Epidermal melanocyte (primary cell): ENCODE measurements around a stretch of chr2.

GRCh38 chr2:43455023-43456250 lies 140.4 kb downstream of the THADA start:
- RRBS = no CpG with 5 or more reads among the region's 10 CpGs

DNA sequence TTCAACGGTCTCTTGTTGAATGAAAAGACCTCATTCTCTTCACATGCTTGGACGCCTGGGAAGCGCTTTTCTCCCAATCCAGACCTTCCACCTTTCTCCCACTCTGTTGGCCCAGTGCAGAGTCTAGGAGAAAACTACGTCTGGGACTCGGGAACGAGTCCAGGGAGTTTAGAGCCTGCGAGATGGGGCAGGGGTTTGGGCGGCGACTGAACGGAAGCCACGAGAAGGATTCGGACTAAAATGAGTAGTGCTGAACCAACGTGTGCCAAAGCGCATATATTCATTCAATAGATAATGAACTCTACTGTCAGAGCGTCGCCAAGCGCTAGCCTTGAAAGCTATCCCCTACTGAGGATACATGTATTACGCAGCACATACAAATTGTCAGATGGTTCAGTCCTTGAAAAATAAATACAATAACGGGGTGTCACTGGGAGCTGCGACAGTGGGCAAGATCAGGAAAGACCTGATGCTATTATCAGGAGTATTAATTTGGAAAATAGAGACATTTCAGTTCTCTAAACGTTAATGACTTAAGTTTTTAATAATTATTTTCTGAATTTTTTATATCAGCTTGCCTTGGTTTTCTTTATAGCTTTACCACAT lies 521 bp upstream of the THADA start:
- RRBS = no CpG with 5 or more reads among the region's 21 CpGs

- RRBS = no CpG with 5 or more reads among the region's 7 CpGs
Observed at GRCh38 chr2:43841353-43841998, 2.7 kb downstream of the ABCG8 start.

- RRBS = no CpG with 5 or more reads among the region's 4 CpGs
Observed at GRCh38 chr2:43869856-43870516, 31.2 kb downstream of the ABCG8 start.

DNA sequence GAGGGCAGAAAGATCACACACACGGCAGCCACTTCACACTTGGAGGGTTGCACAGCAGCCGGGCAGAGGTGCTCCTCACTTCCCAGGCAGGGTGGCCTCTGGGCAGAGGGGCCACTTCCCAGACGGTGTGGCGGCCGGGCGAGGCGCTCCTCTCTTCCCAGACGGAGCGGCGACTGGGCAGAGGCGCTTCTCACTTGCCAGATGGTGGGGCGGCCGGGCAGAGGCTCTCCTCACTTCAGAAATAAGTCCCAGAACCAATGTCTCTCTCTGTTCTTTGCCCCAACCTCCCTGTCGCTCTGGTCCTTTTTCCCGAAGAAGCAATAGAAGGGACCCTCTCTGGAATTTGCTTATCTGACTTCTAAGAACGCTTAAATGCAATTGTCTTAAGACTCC lies 65.7 kb upstream of the LRPPRC start:
- RRBS = 80% methylated on average over 1 of the region's 16 CpGs

DNA sequence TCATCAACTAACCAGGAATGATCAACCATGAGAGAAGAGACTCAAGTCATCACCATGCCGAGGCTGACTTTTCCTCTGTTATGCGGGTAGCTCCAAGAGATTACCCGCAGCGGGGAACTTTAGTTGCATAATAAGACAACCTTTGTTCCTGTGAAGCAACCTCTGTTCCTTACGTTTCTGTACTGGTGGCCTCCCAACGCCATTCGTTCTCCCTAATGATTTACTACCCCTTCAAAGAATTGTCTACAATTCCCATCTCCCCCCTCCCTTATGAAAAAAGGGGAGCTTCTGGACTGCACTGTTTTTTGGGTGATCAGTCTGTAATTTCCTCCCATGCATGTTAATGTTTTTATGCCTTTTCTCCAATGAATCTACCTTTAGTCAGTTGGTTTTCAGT lies 66.1 kb upstream of the LRPPRC start:
- RRBS = no CpG with 5 or more reads among the region's 7 CpGs

- RRBS = no CpG with 5 or more reads among the region's 12 CpGs
Observed at GRCh38 chr2:44244115-44244744, 31.1 kb upstream of the SLC3A1 start.

- RRBS = no CpG with 5 or more reads among the region's 2 CpGs
Observed at GRCh38 chr2:44268387-44268650, 7.0 kb upstream of the SLC3A1 start.

GRCh38 chr2:44555005-44555923 lies 193.5 kb downstream of the CAMKMT start:
- RRBS = no CpG with 5 or more reads among the region's 4 CpGs

DNA sequence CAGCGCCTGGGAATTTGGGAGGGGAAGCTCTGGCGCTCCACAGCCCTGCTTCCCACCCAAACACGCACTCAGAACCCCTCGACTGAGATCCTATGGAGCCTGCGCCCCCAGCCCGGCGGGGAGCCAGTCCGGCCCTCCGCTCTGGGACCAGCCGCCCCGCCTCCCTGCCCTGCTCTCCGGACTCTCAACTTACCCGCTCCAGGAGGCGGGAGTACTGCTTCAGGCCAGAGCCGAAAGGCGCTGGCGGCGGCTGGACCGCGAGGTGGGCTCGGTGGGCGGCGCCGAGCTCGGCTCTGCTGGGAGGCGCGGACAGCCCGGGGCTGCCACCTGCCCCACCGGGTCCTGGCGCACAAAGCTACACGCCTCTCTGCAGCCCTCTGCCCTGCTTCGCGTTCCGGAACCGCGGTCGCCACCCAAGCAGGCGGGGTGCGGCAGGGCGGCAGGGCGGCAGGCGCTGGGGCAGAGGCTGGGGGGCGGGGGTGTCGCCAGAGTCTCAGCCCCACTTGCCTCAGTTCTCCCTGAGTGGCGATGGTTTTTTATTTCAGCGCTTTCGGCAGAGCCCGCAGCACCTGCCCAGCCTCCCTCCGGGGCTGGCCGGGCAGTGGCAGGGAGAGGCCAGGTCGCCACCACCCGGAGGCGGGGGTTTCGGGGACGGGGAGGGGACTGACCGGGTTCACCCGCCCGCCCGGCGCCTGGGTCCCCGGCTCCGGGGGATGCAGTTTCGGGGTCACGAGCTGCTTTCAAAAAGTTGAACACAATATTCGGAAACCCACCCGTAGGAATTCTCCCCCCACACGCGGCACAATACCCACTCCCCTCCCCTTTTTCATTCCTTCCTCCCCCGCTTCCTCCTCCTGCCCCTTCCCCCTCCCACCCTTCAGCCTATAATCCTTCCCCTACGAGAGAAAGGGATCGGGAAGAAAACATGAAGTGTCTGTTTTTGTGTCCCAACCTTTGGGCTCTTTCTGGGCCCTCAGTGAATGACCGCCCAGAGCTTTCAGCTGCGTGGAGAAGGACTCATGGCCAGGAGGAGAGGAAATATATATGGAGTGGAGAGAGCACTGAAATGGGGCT lies 2.5 kb upstream of the SIX3 start:
- RRBS = 5% methylated on average over 16 of the region's 73 CpGs

- RRBS = no CpG with 5 or more reads among the region's 13 CpGs
Observed at GRCh38 chr2:44975449-44976018, 33.7 kb downstream of the SIX2 start.

- RRBS = 6% methylated on average over 9 of the region's 54 CpGs
Observed at GRCh38 chr2:45013979-45014477, 4.8 kb upstream of the SIX2 start.

DNA sequence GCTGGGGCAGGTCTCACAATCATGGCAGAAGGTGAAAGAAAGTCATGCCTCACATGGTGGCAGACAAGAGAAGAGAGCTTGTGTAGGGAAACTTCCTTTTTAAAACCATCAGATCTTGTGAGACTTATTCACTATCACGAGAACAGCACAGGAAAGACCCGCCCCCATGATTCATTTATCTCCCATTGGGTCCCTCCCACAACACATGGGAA lies 183.2 kb upstream of the SIX2 start:
- RRBS = no CpG with 5 or more reads among the region's 2 CpGs

DNA sequence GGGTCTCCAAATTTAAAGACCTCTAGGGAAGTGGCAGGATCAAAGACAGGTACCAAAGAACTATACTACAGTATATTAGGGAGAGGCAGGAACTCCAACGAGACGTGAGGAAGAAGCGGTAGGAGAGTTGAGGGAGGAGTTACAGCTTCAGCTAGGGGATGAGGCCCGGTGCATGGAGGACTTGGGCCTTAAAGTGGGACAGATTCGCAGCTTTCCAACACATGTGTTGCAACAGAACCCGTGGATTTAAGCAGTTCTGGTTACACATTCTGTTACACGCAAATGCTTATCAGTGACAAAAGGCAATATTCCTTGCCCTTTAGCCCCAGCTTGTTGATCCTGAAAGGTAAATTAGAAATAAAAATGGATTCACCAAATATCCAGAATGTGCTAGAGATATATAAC lies 7.4 kb upstream of the PRKCE start:
- RRBS = no CpG with 5 or more reads among the region's 7 CpGs

DNA sequence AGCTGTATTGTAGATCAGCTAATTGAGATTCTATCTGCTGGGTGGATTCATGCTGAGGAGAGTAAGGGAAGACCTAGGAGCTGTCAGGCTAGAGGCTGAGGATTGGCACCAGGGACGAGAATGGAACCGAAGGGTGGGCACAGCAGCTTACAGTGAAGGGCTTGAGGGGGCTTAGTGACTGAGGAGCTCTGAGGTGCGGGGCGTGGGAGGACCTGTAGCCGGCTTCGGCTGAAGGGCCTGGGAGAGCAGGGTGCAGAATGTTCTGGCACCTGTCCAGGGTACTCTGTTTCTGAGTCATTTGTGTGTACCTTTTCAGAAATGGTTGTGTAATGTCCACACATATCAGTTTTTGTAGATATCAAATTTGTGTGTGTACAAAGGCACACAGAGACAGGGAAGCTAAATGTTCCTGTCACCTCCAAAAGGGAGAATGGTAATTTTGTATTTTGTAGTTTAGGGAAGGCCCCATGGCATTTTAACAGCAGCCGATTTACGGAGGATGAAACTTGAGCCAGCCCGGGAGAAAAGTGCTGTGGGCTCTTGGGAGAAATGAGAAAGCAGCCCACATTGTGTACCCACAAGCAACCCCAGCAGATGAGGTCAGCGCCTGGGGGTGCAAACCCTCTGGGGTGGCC lies 170.5 kb downstream of the PRKCE start:
- RRBS = no CpG with 5 or more reads among the region's 10 CpGs

DNA sequence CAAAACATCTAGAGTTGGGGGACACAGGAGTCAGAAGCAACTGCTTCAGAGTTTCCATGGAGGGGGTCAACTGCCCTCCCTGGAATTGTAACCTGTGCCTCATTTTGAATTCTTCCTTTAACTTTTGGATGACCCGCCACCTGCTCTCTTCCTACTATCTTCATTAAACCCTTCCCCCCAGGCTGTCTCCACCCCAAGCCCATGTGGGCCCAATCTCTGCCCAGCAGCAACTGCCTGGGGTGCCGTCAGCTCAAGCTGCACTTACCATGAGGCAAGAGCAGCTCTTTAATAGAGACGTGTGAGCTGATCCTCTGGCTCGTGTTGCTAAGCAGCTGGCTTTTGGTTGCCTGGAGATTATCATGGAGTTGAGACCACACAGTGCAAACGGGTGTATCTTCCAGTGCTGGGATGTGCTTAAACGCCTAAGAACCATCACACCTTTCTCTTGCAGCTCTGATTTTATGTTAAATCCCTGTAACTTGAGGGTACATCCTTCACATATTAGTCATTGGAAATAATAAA lies 271.0 kb downstream of the PRKCE start:
- RRBS = no CpG with 5 or more reads among the region's 6 CpGs

DNA sequence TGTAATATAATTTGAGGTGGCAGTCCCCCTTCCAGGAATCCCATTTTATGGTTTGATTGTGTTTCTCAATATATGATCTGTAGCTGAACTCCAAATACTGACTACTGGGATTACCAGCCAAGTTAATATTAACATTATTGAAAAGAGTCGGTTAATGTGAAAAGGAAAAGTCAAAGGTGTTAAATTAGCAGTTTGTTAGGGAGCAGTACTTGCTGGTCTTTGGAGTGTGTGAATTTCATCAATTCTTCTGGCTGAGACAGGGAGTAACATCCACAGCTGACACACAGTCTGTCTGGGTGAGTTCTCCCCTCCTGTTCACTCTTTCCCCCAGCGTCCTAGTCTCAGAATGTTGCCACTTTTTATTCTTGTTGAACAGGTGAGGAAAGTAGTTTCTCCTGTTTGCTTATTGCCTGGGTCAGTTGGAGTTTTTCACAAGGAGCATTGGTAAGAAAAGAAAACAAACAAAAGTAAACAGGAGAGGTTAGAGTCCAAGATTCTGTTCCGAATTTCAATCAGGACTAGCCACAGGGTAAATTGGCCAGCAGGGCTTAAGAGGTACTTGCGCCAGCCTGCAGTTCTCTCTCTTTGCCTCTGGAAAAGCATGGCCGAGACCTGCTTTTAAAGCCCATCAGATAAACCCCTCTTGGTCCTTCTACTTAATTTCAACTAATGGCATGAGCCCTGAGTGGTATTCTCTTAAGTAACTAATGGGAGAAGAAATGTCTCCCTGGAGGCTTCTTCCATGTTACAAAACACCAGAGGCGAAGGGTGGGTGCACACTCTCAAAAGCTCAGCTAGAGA lies 255.0 kb upstream of the EPAS1 start:
- RRBS = no CpG with 5 or more reads among the region's 6 CpGs

DNA sequence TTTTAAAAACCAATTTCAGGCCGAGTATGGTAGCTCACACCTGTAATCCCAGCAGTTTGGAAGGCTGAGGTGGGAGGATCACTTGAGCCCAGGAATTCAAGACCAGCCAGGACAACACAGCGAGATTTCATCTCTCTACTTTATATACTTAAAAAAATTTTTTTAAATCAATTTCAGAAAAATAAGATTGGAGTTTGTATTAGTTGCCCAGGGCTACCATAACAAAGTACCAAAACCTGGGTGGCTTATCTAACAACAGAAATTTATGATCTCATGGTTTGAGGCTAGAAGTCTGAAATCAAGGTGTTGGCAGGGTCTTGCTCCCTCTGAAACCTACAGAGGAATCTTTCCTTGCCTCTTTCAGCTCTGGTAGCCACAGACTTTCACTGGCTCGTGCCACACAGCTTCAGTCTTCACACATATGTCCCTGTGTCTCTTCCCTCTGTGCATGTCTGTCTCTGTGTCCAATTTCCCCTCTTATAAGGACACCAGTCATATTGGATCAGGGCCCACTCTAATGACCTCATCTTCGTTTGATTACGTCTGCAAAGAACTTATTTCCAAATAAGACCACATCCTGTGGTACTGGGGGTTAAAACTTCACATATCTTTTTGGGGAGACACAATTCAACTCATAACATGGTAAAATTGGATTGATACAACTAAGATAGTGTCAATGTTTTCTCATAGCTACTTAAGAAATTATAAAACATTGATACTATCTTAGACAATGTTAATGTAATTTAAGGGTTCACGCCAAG lies 119.9 kb upstream of the EPAS1 start:
- RRBS = no CpG with 5 or more reads among the region's 6 CpGs

GRCh38 chr2:46224669-46225442 lies 72.4 kb upstream of the EPAS1 start:
- RRBS = no CpG with 5 or more reads among the region's 3 CpGs

GRCh38 chr2:46239677-46240234 lies 57.5 kb upstream of the EPAS1 start:
- RRBS = no CpG with 5 or more reads among the region's 5 CpGs